Metastatic Breast Carcinoma in the Ovary (tissue), 3 donors: ENCODE results near the gene CIBAR2.

DNA sequence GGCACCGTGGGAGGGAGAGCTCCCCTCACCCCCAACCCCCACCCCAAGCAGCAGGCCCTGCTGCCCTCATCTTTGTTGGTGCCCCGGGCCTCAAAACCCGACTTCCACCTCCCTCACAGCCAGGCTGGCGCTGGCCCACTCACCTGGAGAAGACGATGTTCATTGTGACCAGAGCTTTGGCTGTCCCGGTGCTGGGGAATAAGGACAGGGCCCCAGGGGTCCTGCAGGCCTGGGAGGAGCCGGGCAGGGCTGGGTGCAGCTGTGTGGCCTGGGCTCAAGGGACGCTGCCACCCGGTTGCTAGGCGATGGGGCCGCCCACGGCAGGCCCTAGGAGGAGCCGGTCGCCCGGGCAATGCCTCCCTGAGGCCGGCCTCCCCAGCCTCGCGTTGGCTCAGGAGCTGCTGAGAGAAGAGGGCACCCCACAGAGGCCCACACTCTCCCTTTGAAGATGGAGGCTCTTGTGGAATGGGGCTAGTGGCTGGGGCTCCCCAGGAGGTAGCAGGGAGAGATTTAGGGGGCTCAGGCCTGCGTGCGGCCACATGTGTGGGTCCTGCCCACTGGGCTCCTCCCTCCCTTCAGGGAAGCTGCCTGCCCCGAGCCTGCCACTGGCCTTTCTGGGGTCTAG lies at the start of gene CIBAR2:
TSS of gene CIBAR2 (minus strand) at position 283 of the 625 bp plus-strand sequence.
- PRO-cap, 3 experiments = no peak in any of the 3 experiments

DNA sequence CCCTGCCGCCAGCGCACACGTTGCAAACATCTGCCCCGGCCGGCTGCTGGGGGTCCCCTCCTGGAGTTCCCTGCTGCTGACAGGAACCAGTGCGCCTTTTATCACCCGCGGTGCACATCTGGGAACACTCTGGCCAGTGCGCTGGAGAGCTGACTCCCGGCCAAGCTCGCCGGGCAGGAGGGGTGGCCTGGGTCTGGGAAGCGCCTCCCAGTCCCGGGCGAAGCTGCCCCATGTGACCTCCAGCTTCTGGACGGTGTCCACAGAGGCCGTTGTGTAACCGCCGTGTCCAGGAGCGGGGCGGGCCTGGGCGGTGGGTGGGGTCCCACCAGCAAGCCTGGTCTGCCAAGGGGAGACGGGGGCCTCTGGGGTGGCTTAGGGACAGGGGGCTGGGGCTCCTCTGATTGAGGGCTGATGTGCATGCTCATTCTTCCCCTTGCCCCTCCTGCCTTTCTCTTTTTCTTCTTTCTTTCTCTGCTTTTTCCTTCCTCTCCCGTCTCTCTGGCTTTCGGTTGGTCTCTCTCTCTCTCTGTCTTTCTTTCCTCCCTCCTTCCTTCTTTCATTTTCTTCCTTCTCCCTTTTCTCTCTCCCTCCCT lies 25.2 kb upstream of the CIBAR2 start:
- PRO-cap, 3 experiments = peak in 3 of 3 experiments; most common plus-strand start position 247 of the sequence (in 1); most common minus-strand start position 120 of the sequence (in 3)

GRCh38 chr16:85168568-85169135 lies 56.4 kb upstream of the CIBAR2 start:
- PRO-cap, 3 experiments = peak in 1 of 3 experiments; most common minus-strand start chr16:85168989 (in 1)

- PRO-cap, 3 experiments = peak in 2 of 3 experiments; most common plus-strand start chr16:85169211 (in 1)
Observed at GRCh38 chr16:85169136-85170269, 57.2 kb upstream of the CIBAR2 start.

- PRO-cap, 3 experiments = peak in 2 of 3 experiments; most common plus-strand start chr16:85310036 (in 2); most common minus-strand start chr16:85309861 (in 1)
Observed at GRCh38 chr16:85309810-85310983, 197.9 kb upstream of the CIBAR2 start.

DNA sequence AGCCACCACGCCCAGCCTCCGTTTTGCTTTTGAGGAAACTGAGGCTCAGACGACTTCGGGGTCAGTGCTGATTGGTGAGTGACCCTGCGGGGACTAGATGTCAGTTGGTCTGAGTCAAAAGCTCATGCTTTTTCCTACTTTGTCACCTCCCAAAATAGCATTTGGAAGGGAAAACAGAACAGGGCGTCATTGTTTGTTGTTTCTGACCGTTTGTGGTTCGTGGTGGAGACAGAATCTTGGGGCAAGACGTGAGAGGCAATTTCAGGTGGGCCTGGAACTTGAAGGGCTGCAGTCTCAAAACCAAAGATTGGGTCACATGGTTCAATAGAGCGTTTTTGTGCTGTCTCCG lies 210.6 kb upstream of the CIBAR2 start:
- PRO-cap, 3 experiments = no peak in any of the 3 experiments

DNA sequence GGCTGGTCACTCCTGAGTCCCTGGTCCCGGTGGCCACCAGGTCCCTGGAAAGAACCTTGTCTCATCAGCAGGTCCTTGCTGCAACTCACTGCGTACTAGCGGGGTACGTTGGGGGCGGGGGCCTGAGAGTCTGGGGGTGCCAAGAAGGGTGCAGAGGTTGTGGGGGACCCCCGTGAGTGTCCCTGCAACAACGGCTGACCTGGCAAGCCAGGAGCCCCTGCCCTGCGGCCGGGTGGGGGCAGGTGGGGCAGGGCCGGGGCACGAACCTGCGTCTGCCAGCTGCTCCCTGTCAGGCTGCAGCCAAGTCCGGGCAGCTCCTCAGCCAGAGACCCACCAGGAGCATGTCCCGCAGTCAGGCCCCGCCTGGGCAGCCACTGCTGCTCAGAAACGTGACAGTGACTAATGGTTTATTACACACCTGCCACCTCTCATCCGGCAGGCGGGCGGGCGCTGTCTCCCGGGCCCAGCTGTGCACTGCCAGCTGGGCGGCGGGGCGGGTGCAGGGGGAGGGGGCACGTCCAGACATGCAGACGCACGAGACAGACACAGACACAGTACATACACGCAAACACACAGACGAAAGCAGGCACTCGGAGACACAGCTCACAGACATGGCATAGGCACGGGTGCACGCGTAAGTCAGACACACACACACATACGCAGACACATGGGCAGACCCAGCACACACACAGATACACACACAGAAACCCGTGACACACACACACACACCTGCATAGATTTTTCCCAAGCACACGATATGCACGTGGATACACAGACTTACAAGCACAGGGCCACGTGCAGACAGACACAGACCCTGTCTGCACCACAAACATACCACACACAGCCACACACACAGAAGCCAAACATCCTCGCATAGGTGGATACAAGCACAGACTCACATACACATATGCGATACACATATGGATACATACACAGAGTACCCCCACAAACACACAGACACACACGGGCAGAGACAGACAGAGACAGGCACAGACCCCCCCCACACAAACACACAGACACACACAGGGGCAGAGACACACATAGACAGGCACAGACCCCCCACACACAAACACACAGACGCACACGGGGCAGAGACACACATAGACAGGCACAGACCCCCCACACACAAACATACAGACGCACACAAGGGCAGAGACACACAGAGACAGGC lies 248.3 kb upstream of the CIBAR2 start:
- PRO-cap, 3 experiments = no peak in any of the 3 experiments

DNA sequence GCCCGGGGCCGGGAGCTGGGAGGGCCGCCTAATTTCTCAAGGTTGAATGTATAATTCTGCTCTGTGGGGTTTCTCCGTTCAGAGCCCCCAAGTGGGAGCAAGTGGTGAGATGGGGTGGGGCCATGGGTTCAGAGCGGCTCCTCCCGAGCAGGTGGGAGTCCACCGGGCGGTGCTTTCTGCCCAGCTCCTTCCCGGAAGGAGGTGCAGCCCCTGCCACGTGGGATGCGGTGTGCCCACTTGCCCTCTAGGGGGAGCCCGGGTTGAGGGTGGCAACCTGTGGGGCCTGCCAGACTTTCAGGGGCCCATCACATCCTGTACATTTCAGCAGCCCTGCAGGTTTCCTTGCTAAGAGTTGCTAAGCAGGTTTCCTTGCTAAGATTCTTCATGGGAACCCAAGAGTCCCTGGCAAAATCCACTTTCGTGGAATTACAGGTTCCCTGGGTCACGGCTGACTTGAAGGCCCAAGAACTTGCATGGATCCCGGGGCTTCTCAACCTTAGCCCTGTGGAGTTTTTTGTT lies 196.8 kb upstream of the GSE1 start:
- PRO-cap, 3 experiments = no peak in any of the 3 experiments

GRCh38 chr16:85461342-85461634 lies 151.8 kb upstream of the GSE1 start:
- PRO-cap, 3 experiments = no peak in any of the 3 experiments

DNA sequence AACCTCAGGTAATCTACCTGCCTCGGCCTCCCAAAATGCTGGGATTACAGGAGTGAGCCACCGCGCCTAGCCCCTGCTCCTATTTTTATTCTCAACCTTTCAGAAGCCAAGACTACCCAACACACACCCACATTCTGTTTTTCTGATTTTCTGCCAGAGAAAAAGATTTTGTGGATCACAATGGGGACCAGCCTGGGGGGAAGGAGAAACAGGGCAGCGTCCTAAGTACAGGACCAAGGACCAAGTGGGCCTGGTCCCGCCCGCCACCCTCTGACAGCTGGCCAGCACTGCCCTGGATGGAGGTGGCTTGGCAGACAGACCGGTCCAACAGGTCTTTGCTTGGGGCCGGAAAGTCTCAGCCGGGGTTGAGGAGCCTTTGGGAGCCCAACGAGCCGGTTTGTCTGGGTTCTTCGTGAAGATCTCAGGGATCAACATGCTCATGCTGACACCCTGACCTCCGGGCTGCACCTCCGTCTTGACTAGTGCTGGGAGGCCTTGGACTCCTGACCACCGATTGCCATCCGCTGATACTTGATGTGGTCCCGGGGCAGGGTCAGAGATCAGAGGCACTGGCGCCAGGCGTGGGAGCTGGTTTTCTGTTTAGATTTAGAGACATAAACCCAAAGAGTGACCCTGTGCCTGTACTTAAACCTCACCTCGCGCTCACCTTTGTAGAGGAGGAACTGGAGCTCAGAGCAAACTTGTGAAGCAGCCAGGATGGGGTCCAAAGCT lies 92.3 kb upstream of the GSE1 start:
- PRO-cap, 3 experiments = no peak in any of the 3 experiments

DNA sequence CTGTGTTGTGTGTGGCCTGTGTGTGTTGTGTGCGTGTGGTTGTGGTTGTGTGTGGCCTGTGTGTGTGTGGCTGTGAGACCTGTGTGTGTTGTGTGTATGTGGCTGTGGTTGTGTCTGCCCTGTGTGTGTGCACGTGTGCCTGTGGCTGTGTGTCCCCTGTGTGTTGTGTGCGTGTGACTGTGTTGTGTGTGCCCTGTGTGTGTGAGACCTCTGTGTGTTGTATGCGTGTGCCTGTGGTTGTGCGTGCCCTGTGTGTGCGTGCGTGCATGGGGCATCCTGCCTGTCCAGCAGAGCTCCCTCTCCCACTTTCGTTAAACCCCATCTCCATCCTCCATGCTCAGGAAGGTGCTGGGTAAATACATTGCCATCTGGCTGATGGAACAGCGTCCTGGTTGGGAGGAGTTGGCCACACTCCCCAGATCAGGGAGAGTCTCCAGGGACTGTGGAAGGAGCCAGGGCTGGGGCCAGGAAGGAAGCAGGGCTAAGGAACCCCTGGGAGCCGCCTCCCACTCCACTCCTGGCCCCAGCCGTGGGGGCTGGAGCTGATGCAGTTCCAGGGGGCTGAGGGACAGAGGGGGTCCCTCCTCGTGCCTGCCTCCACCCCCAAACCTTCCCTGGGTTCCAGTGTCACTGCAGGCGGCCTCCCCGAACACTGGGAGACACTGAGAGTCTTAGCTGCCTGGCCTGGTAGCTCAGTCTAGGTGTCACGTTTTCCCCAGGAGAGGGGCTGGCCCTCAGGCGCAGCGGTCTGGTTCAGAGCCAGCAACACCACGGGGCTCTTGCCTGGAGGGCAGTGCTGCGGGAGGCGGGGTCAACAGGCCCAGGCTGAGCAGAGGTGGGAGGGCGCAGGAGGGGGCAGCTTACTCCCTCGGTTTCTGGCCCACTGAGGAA lies 89.8 kb upstream of the GSE1 start:
- PRO-cap, 3 experiments = no peak in any of the 3 experiments

DNA sequence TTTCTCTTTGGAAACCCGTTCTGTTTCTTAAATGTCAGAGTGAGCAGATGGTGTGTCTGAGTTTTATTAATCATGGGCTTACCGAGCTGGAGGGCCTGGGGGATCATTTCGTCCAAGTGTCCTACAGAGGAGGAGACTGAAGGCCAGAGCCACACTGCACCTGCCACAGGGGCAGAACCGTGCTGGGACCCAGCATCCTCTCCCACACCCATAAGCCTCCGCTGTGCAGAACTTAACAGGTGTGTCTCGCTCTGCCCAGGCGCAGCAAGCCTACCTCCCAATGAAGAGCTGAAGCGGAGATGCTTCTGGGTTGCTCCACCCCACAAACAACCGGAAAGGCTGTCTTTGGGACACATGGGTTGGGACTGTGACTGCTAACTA lies 70.9 kb upstream of the GSE1 start:
- PRO-cap, 3 experiments = no peak in any of the 3 experiments

DNA sequence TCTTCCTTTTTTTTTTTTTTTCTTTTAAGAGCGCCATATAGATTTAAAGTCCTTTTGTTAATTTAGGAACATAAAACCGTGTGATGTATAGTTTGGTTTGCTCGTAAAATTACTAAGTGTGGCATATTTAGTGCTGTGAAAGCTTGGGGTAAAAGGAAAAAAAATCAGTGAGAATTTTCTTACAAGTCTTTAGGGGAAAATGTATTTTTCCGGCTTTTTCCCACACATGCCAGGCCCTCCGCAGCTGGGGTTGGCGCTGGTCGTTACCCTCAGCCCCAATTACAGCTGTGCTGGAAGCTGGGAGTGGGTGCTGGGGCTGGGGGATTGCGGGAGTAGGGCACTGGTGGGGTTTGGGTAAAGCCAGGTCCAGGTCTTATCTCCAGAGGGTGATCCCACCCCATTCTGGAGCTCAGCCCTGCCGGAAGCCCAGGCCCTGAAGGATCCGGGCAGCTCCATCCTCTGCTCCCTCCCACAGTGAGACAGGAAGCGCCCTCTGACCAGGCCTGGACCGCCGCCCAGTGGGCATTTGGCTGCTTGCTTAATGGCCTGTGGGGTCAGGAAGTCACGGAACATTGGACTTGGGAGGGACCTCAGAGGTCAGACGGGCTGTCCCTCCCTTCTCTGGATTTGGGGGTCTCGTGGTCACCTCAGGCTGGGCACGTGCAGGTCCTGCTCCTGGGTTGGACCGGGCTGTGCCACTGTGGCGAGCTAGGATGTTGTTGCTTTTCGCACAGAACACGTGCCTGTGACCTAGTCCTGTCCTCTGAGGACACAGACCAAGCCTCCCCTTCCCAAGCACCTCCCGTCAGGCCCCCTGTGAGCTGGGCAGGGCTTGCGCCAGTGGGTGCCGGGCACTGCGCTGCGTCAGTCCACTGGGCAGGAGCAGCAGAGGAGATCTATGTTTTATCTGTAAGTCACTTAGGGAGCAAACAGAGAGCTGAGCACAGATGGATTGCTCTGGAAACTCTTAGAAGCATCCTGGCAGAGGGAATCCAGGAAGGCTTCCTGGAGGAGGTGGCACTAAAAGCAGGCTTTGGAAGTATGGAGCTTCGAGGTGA lies 49.6 kb upstream of the GSE1 start:
- PRO-cap, 3 experiments = no peak in any of the 3 experiments

DNA sequence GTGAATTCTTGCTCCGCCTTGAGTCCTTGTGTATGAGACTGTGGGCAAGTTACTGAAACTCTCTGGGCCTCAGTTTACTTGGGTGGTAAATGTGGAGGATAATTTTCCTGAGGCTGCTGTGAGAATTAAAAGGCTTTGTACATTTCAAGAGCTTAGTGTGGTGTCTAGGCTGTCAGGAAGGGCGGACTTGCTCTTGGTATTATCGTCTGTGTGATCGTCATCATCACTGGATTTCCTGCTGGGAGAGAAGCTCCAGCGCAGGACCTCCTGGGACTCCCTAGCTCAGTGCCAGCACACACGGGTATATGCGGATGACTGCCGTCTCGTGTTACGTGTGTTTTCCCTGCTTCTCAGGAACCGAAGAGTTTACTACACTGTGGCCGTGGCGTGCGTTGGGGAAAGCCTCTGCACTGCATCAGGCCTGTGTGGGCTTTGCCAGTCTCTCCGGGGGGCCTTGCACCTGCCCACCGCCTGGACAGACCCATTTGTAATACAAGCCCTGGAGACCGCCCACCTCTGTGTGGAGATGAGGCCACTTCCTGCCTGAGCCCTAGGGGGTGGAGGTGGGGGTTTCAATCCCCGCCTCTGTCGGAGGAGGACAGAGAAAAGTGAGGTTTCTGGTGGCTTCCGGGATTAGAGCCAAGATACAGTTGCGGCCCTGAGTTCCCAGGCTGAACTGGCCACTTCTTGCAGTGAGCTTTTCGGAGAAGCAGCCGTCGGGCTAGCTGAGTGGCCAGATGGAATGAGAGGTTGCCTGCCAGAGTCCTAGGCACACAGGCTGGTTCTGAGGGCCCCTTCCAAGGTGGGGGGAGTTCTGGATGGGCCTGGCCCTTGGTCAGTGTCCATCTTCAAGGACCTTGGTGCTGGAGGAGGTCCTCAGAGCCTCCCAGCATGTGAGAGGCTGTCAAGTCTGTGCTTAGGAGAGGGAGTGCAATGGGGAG lies 43.5 kb upstream of the GSE1 start:
- PRO-cap, 3 experiments = peak in 2 of 3 experiments; most common plus-strand start position 704 of the sequence (in 1); most common minus-strand start position 678 of the sequence (in 2)

- PRO-cap, 3 experiments = no peak in any of the 3 experiments
Observed at GRCh38 chr16:85606673-85607194, 6.4 kb upstream of the GSE1 start.

- PRO-cap, 3 experiments = no peak in any of the 3 experiments
Observed at GRCh38 chr16:85621763-85622160, 8.6 kb downstream of the GSE1 start.

- PRO-cap, 3 experiments = no peak in any of the 3 experiments
Observed at GRCh38 chr16:85636247-85636815, 23.2 kb downstream of the GSE1 start.

DNA sequence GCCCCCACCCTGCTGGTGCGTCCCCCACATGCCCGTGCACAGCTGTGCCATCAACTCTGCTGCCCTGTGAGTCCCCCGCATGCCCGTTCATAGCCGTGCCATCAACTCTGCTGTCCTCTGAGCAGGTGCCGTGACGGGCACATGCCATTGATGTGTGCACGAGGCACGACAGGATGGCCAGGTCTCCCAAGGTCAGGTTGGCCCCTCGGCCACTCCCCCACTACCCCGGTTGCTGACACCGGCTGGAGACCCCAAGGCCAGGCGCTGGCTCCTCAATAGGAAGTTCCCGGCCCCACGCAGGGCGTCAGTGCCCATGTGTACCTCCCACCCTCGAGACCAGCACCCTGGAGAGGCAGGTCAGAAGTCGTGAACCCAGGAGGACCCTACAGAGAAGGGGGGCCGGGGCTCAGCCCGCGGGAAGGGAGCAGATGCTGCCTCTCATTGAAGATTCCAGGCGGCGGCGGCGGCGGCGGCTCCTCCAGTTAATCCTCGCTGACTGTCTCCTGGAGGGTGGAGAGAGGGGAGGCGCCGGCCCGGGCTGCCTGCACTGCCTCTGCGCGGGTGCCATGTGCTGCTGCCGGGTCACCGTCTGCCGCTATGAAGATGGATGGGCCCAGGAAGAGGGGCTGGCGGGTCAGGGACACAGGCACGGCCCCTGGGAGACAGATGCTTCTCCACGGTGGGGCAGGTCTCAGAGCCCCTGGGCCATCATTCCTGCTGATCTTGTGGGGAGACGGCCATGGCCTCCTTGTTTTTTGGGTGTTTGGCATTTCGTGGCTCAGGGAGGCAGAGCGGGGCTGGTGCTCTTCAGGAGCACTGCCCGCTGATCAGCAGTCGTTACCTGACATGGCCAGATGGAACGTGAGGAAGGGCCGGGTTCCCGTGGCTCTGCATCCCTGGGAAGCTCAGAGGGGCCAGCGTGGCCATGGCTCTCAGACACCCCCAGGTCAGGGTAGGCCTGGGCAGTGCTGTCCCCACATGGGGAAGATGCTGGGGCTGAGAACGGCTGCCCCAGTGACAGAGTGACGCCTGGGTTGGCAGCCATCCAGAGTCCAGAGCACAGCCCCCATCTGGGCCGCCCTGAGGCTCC lies 36.3 kb downstream of the GINS2 start:
- PRO-cap, 3 experiments = peak in 3 of 3 experiments; most common plus-strand start position 450 of the sequence (in 3); most common minus-strand start position 498 of the sequence (in 1)

DNA sequence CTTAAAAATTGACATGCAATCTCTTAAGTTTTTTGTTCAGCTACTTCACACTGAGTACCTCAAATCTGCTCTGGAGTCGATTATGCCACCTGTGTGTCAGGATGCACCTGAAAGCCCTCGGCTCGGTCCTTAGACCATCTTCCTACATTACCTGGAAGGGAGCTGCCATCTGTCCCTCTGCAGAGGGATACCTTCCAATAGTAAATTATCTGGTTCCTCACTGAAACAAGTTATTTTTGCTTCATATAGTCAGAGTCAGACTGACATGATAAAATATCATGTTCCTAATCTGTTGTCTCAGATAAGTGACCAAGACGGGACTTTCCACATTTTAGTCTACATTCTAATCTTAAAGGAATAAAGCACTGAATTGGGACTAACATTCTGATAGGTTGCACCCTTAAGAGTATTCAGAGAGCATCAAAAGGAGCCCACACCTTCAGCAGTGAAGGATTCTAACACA lies 13.6 kb downstream of the GINS2 start:
- PRO-cap, 3 experiments = no peak in any of the 3 experiments

DNA sequence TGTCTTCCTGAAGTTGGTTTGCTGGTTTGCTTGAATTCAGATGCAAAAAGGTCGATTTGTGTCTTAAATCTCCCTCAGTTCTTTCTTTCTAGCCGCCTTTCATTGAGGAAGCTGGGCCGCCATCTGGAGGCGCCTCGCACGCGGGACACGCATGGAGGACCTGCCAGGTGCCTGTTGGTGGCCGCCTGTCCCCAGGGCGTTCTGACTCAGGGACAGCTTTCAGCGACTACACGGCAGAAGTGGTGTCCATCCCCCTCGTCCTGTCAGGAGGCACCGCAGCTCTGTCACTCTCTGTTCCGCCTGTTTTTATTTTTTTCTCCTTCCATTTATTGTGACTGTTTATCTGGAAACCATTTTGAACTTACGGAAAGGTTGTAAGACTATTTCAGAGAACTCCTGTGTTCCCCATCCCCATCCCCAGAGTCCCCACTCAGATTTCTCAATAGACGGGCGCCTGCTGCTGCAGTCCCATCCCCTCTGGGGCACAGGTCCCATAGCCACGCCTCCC lies 33.2 kb downstream of the COX4I1 start:
- PRO-cap, 3 experiments = no peak in any of the 3 experiments